ENCODE results near the gene GABRP.

DNA sequence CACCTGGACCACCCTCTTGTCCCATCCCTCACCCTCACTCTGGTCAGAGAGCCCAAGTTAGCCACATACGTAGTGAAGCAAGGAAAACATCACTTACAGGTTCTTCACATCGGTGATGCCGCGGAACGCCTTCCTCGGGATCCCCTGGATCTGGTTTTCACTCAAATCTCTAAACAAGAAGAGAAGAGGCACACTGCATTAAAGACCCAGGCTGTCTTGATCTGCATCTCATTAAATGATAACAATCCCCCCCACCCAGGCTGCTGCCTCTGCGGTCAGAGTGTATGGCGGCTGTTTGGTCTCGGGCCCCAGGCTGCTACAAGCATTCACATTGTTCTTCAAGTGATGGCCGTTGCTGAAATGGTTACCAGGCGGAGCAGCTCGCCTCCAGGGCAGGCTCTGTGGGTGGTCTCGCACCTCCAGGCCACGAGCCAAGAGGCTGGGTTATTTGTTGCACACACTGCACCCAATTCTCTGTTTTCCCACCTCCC is 304.0 kb upstream of the PANK3 start:
- PRO-cap = no peak

DNA sequence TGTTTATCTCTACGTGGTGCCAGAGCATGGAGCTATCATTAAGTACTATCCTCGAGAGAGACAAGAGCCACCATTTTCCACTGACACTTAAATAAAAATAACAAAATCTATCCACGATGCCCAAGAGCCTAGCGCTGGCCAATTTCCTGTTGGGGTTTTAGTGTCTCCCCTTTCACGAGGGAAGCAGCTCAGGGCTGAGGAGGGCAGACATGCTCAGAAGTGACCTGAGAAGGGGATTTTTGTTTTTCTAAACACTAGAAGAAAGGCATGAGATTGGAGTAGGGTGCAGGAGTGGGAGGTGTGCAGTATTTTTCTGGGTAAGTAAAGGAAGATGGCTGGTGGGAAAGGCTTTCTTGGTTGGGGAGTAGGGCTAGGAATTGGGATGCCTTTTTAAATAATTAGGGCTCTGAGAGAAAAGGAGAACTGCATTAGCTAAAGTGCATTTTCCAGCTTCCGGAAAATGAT is 307.3 kb upstream of the PANK3 start:
- PRO-cap = no peak

GRCh38 chr5:169095304-169095821 is 205.6 kb downstream of the SLIT3 start:
- PRO-cap = no peak

DNA sequence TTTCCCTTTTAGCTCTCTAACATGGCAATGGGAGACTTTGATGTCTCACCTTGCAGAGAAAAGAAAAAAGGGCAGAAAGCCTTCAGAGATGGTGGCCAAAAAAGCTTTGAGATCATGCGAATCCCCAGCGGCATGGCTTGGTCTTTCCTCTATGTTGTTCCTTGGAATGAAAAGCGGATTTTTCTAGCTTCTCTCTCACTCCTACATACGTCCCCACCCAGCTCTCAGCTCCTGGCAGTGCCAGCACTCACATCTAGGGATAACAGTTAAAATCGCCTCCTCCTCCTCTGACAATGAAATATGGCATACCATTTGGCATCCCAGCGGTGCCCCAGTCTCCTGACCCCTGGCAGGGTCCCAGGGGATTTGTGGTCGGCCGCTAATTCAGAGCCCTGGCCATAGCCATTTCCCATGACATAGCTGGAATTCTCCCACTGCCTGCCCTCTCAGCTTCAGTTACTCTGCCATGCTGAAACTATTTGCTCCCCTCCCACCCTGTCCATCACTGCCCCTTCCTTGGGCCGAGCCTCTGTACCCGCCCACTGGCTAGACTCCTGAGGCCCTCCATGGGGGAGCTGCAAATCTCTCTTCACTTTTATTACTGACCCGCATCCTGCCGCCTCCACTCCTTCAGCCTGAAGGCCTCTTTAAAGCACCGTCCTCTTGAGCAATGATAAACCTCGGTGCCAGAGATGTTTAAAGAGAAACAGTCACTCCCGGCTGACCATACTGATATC is 139.9 kb downstream of the SLIT3 start:
- PRO-cap = no peak

GRCh38 chr5:169674238-169674603 is 37.1 kb downstream of the DOCK2 start:
- PRO-cap = no peak

GRCh38 chr5:169695528-169696525 is 58.8 kb downstream of the DOCK2 start:
- PRO-cap = no peak

DNA sequence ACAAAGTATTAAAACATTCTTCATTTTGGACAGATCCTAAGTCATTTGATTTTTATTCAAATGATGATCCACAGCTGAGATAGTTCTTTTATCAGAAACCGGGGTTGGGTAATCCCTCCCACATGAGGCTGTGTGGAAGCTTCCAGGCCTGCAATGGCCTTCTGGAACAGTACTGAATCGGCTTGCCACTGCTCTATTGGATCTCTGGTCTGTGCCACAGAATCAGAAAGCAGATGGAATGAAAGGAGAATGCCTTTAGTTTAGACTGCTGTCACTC is 6.1 kb upstream of the C5orf58 start:
- PRO-cap = no peak

DNA sequence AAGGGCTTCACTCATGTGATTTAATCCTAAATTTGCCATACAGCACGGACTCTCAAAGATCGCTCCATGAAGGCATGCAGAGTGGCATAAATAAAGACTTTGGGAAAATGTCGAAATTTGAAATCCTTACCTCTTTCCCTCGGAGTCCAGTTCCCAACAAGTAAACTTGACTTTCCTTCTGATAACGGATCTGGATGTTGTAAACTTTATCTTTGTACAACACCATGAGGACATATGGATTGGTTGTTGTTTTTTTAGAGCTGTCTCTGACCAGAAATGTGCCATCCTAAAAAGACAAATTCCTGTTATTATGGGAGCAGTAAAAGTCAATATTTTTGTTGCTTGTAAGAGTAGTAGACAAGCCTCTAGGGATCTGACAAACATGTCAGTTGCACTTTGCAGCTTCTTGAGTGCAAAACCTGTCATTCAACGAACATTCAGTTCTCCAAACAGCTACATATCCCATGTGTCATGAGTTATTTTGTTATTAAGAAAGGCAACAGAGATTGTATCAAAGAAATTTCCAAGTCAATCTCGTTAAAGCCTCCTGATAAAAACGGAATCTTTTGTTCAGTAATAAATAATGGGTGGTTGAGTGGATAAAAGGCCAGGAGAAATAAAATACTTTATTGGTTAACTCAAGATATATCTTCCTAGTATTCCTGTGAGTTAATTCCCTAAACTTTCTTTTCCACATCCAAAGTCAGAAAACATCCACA is 18.0 kb downstream of the C5orf58 start:
- PRO-cap = no peak

DNA sequence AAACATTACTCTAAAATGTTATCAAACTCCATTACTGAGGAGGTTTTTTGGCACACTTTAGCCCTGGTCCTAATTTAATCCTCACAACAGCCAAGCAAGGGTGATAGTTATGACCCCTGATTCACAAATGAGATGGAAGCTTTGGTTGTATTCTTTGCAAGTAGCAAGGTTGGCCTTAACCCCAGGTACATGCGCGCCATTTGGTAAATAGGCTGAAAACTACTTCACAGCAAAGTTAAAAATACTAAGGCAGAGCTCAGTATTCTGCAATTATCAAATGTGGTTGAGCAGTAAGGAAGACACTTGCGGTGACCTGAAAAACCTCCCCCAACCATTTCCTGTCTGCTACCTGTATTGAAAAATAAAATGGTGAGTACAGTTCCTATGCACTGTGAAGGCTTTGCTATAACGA is 29.2 kb downstream of the C5orf58 start:
- PRO-cap = no peak

- PRO-cap = no peak
These were observed 23.8 kb downstream of the LCP2 start for GRCh38 chr5:170273565-170274335.

DNA sequence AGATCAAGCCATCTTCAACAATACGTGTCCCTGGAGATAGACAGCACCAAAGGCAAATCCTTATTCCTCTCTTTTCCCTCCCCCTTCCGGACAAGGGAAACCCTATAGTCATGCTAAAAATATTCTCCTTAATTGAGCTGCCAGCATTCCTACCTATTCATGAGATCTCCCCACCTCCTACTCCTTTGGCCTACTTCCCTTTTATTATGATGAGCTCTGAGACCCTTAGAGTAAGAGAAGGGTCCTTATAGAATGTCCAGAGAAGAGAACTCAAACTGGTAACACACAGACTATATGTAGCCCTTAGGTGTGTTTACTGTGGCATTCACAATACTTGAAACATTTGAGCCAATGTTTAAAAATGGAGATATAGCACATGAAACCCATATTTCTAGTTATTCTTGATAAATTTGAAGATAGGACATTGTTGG is 10.9 kb downstream of the LCP2 start:
- PRO-cap = no peak

- PRO-cap = no peak
These were observed 9.9 kb downstream of the LCP2 start for GRCh38 chr5:170287561-170288269.

- PRO-cap = no peak
These were observed 3.1 kb downstream of the KCNMB1 start for GRCh38 chr5:170385985-170386554.

GRCh38 chr5:170632748-170634082 is 129.4 kb downstream of the KCNIP1 start:
- PRO-cap = no peak

DNA sequence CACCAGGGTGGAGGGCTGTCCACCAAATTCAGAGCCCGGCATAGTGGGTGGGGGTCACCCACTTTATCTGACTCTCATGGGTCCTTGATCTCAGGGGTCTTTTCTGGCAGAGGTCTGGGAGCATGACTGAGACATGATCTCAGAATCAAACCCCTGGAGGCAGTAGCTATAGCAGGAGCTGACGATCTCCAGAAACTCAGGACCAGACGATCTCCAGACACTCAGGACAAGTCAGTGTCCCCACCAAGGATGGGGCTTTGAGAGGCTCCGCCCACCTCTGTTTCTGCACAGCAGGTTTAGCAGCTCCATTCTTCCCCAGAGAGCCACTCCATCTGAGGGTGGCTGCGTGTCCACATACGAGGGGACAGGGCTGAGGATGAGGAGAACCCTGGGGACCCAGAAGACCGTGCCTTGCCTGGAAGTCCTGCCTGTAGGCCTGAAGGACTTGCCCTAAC is at the start of gene GABRP:
Gene GABRP (plus strand): TSS at position 326 of the 455 bp plus-strand sequence.
- PRO-cap = no peak

DNA sequence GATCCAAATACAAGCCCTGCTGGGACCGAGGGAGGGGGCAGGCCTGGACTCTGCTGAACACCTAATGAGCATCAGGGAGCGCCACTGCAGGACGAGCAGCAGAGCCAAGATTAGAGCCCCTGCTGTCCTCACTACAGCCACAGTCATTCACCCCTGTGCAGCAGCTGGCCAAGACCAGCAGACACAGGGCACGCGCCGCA is 301 bp downstream of the GABRP start:
- PRO-cap = no peak

DNA sequence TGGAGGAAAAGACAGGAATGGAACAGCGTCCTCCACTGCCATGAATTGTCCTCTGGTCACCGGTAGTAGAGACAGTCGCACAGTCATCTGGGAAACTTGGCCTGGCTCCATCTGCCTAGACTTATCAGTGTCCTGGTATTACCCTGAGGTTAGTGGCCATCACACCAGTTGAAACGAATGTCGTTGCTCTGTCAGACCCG is 8.2 kb downstream of the TLX3 start:
- PRO-cap = no peak

DNA sequence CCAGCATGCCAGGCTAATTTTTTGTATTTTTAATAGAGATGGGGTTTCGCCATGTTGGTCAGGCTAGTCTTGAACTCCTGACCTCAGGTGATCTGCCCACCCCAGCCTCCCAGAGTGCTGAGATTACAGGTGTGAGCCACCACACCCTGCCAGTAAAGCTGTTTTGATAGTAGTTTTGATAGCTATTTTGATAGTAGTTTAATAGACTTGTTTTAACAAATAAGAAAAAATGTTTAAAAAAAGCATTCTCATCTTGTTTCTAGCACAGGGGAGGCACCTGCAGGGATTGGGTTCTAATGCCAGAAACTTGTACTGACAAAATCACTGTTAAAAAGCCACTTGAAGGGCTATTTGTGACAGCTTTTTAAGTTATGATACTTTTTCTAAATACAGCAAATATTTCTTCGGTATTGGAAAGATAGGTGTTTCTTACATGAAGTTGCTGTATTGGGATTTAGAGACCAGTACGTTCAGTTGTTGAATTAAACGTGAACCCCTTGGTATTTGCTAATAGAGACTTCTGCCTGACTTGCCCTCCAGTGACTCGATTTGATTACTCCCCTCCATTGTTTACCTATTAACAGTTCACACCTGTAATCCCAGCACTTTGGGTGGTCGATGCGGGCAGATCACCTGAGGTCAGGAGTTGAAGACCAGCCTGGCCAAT is 8.6 kb downstream of the NPM1 start:
- PRO-cap = no peak

DNA sequence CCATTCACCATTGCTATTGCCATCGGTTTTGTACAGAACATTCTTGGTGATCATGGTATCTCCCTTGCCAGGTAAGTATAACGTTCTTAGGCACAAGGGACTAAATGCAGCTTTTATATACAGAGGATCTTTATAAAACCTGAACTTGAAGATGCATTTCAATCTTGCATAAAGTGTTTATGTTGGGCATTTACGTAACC is 91.3 kb downstream of the FGF18 start:
- PRO-cap = no peak

- PRO-cap = no peak
These were observed 176.9 kb downstream of the FGF18 start for GRCh38 chr5:171596032-171597062.

All from colonic mucosa (tissue), 1 donor.